WTC11 (cell line): ENCODE measurements around the gene MRPS9.

GRCh38 chr2:101263679-101264199 lies 11.1 kb downstream of the CNOT11 start:
- PRO-cap: no peak

DNA sequence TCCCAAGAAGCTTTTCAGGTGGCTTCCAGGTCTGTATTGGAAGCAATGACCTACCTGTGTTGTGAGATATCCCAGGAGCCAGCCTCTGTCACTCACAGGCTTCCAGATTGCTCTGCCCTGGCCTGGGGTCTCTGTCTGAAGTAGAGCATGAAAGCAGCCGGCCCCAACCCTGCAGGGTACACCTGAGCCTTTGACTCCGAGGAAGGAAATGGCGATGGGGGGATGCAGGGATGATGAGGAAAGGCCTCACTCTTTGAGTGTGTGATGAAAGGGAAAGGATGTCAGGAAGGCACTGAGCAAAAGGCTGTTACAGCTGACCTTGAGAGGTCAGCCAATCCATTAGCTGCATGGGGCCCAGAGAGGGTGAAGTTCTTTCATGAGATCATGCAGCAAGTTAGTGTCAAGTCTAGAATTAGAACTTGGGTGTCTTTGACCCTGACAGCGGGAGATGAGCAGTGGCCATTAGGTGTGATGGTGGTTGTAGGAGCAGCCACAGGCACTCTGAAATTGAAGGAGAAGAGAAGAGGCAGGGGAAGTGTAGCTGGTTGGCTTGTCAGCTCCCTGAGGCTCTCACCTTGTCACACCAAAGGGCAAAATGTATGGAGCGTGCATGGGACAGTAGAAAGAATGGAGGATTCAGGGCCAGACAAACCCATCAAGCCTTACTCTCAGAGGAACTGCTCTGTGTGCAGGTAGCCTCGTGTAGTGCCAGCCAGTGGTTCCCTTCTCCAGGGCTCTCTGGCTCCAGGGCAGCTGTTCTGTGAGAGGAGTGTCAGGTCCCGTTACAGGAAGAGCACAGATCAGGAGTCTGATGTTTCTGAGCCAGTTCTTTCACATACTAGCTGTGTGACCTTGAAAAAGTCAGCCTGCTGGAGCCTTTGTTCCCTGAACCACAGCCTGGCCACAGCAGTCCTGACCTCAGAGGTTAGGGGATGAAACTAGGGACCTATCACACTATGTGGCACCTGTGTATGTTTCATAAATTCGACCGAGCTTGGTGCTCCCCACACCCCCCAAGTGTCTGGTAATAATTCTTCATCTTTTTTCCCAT lies 35.9 kb downstream of the MAP4K4 start:
- PRO-cap: no peak

DNA sequence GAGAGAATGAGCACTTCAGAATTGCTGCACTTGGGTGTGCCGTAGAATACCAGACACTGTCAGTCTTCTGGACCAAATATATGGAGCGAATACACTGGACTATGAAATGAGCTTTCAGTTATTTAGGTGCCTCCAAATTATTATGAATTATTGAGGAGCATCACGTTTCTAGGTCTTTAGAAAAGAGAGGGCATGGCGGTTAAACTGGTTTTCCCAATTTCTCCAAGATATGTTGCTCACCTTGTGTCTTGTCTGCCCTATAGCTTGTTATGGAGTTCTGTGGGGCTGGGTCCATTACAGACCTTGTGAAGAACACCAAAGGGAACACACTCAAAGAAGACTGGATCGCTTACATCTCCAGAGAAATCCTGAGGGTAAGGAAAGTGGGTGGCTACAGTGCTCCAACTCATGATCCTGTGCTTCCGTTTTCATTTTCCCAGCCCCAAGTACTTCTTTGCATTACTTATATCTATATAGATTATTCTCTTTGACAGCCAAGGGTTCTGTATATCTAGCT lies 127.6 kb downstream of the MAP4K4 start:
- PRO-cap: no peak

- PRO-cap: no peak
Observed at GRCh38 chr2:101842333-101842734, 144.8 kb downstream of the MAP4K4 start.

DNA sequence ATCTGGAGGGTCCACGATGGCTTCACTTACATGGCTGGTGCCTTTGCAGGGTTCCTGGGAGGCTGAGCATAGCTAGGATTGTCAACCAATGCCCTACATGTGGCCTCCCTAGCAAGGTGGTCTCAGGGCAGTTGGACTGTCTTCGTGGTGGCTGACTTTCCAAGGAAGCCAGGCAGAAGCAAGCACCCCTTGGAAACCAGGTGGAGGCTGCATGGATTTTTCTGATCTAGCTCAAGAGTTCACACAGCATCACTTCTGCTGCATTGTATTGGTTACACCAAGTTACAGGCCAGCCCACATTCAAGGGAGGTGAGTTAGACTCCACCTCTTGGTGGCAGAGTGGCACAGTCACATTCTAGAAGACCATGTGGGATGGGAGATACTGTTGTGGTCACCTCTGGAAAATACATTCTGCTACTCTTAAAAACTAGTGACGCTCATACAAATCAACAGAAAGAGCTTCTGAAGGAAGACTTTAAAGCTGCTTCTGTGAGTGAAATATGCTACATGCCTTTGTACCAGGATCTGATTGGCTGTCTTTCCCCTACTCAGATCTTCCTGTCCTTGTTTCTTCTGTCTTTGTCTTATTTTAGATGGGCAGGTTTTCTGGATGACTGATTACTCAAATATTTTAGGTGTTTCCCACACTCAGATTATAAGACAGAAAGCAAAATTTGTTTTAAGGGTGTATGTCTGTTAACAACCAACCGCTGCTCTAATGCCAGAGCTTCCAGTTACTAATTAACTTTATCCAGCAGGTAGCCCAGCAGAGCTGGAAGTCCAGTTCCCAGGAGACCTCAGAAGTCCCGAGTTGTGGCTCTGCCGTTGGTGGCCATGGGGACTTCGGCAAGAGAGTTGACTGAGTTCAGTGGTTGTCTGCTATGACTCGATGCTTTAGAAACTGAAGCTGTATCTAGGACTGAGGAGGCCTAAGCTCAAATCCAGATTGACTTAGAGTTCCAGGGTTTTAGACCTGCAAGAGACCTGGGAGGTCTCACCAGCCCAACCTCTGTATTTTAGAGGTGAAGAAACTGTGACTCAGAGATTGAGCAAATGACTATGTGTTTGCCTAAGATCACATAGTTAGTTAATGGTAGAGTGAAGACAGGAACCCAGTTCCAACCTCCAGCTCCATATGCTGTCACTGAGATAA lies 7.2 kb downstream of the IL1R2 start:
- PRO-cap: no peak

GRCh38 chr2:102010930-102011625 lies 19.3 kb downstream of the IL1R2 start:
- PRO-cap: no peak

DNA sequence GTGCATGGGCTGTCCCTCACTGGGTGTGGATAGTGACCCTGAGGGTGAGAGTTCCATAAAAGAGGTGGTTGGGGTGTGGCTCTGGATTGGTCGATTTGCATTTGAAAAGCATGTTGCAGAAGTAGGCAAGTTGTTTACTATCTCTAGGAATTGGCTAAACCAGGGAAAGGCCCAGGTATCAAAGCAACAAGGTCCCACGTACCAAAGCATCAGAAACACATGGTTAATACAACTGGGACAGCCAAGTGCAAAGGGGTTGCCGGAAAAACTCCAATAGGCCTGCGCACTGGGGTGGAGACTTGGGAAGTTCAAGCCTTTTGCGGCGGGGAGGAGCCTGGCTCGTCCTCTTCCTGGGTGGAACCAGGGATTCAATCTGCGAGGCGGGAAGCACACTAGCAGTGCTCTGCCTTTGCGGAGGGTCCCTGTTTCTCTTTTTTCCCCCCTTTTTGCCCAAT lies 43.2 kb downstream of the IL1R2 start:
- PRO-cap: no peak

- PRO-cap: no peak
Observed at GRCh38 chr2:102049623-102050541, 58.1 kb downstream of the IL1R2 start.

- PRO-cap: no peak
Observed at GRCh38 chr2:102082410-102083424, 59.8 kb upstream of the IL1R1 start.

- PRO-cap: no peak
Observed at GRCh38 chr2:102250762-102251484, 60.4 kb upstream of the IL1RL1 start.

GRCh38 chr2:102251485-102252081 lies 59.8 kb upstream of the IL1RL1 start:
- PRO-cap: no peak

DNA sequence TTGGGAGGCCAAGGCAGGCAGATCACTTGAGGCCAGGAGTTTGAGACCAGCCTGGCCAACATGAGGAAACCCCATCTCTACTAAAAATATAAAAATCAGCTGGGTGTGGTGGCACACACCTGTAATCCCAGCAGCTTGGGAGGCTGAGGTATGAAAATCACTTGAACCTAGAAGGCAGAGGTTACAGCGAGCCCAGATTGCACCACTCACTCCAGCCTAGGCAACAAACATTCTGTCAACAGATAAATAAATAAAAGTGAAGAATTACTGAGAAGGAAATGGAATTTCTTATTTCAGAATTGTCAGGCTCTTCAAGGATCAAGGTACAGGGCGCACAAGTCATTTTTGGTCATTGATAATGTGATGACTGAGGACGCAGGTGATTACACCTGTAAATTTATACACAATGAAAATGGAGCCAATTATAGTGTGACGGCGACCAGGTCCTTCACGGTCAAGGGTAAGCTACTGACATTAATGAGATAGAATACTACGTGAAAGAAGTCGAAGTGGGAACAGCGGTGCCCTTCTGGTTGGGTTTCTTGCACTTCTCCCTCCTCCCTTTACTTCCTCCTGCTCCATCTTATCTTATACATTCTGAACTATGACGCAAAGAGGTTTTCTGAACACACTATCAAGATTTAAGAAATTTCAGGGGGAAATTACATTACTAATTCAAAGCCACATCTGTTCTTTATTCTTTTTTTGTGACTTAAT lies 15.1 kb upstream of the IL18R1 start:
- PRO-cap: no peak

DNA sequence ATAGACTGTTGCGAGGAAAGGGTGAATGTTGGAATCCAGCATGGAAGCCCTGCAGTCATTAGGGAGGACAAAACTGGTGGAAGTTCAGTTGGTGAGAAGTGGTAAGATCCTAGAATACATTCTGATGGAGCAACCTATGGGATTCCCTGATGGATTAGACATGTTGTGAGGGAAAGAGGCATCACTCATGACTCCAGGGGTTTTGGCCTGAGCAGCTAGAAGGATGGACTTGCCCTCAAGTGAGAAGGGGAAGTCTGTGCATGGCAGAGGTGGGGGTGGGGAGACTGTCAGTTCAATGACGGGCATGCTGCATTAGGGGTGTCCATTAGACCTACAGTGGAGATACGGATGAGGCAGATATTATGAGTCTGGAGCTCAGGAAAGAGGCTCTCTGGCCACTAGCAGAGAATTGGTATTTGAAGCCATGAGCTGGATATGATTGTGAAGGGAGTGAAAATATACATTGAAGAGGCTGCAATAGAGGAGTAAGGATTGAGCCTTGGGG lies 51.2 kb downstream of the MFSD9 start:
- PRO-cap: no peak

GRCh38 chr2:102690114-102690674 lies 46.5 kb downstream of the MFSD9 start:
- PRO-cap: no peak

DNA sequence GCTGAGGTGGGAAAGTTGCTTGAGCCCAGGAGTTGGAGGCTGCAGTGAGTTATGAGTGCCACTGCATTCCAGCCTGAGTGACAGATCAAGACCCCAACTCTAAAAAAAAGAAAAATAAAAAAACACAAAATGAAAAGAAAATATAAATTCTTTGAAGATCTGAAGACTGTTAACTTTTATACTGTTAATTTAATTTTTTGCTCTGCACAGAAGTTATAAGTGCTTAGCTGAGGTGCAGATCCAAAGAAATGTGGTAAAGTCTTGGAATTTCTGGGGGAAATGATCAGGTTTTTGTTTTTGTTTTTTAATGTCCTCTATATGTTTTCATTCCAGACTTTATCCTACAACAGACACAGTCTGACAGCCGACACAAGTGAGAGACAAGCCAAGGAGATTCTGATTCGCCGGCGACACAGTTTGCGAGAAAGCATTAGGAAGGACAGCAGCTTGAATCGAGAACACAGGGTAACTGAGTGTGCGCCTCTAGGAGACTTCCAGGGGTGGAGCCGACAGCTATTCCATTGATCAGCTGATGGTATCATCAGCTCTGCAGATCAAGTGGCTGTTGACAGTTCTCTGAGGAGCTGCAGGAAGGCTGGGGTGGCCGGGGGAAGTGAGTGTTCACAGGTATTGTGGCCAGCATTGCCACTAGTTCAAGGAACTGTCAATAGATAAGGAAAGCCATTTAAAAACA lies 32.3 kb downstream of the MFSD9 start:
- PRO-cap: no peak

GRCh38 chr2:102803848-102804059 lies 41.9 kb downstream of the TMEM182 start:
- PRO-cap: no peak

DNA sequence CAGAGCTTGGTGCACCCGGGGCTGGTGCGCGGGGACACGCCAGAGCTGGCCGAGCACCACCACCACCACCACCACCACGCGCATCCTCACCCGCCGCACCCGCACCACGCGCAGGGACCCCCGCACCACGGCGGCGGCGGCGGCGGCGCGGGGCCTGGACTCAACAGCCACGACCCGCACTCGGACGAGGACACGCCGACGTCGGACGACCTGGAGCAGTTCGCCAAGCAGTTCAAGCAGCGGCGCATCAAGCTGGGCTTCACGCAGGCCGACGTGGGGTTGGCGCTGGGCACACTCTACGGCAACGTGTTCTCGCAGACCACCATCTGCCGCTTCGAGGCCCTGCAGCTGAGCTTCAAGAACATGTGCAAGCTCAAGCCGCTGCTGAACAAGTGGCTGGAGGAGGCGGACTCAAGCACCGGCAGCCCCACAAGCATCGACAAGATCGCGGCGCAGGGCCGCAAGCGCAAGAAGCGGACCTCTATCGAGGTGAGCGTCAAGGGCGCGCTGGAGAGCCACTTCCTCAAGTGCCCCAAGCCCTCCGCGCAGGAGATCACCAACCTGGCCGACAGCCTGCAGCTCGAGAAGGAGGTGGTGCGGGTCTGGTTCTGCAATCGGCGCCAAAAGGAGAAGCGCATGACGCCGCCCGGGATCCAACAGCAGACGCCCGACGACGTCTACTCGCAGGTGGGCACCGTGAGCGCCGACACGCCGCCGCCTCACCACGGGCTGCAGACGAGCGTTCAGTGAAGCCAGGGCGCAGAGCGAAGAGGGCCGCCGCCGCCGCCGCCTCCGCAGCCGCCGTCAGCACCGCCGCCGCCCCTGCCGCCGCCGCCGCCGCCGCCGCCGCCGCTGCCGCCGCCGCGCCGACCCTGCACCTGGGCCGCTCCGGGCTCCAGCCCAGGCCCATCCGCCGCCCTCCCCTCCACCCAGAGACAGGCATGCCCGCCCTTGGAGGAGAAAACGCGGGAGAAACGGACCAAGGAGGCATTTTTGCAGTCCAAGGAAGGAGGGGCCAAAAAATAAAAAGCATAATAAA lies 2.7 kb downstream of the POU3F3 start:
- PRO-cap: no peak

DNA sequence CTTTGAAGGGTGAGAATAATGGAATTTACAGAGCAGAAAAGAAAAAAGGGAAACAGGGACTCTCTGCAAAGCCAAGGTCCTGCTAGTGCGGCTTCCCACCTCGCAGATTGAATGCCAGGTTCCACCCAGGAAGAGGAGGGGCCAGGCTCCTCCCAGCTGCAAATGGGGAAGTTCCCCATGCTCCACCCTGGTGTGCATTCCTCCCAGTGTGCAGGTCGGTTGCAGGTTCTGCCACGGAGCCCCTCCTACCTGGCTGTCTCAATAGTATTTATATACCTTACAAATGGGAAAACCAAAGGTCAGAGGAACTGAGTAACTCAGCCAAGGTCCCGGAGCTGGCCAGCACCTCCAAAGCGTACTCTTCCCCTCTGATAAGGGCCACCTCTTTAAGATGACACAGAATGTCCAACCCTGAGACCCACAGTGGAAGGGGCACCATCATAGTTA lies 35.4 kb downstream of the POU3F3 start:
- PRO-cap: no peak

- PRO-cap: bidirectional peak, plus-strand start at chr2:105038090, minus-strand start at chr2:105037883; bidirectional peak, plus-strand start at chr2:105038483, minus-strand start at chr2:105038332
Observed at GRCh38 chr2:105037947-105038724, at the start of gene MRPS9. Gene MRPS9 (plus strand): TSS chr2:105038069.

DNA sequence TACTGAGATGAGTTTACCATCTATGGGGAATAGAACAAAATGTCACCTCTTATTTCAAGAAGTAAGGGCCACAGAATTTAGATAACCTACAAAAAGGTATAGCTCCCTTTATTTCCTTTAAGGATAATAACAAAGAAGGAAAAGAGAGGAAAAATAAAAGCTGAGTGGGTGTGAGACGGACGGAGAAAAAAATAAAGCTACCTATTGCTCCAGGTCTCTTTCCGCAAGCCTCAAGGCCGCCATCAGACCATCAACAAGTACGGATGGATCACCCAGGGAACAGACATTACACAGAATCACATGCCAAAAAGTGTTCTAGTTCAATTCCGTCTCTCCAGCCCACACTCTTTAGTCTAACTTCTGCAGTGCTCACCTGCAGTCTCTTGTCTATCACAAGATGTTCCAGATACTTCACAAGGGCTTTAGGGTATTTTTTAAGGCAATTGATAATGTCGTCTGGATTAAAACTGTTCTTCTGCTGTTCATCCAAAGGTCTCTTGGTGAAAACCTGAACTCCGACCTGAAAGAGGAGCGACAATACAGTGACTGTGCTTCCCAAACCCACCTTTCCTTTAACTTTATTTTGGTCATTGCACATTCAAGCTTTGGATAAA lies 31.7 kb downstream of the GPR45 start:
- PRO-cap: no peak